Metastatic Liver Carcinoma in the Lung (tissue), 2 donors: ENCODE results near the genes NTN5, DHDH and SLC6A16.

GRCh38 chr19:48415622-48416153 lies 22.2 kb downstream of the GRIN2D start:
- PRO-cap, 2 experiments: no peak in any of the 2 experiments

DNA sequence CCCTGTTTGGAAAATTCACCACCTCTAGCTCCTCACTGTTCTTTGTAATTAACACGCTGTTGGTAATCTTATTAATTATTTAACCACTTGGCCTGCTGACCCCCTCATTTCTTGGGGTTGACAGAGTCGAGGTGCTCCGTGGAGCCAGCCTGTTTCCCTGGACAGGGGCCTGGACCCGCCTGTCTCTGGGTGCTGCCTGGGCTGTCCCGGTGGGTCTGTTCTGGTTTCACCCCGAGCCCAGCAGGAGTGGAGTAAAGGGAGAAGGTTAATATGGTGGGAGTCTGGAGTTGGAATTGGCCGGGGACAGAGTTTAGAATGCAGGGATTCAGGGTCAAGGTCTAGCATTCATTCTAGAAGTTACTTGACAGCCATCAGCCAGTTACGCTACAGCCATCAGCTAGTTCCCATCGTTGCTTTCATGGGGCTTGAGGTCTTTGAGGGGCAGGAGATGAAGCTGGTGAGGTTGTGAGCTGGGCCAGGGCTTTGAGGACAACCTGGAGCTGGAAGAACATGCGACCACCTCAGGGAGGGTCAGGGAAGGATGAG lies 10.2 kb downstream of the CYTH2 start:
- PRO-cap, 2 experiments: no peak in any of the 2 experiments

DNA sequence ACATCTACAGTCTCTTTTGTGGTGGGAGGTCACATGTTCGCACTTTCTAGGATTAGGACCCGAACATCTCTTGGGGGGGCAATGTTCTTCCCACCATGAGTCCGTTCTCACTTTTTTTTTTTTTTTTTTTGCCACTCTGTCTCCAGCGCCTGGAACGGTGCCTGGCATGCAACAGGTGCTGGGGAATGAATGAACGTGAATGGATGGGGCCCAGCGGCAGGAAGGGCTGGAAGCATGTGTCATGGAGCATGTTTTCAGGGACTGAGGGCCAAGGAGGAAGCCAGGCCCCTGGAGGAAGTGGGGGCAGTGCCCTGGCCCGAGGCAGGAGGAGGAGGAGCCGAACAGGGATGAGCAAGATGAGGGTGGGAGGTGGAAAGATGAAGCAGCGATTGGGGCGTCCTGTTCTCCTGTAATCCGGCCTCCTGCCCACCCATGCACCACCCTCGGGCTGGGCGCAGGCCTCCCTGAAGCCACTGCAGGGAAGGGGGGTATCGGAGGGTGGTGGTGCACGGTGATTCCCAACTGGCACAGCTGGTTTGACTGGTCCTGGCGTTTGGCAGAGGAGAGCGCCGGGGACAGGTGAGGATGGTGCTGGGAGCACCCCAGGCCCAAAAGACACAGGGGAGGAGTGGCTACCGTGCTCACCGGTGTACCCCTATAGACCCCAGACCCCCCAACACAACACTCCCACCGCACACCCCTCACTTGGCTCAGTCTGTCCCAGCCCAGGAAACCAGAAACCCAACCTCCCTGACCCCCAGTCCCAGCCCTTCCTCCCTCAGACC lies 8.7 kb upstream of the SULT2B1 start:
- PRO-cap, 2 experiments: no peak in any of the 2 experiments

DNA sequence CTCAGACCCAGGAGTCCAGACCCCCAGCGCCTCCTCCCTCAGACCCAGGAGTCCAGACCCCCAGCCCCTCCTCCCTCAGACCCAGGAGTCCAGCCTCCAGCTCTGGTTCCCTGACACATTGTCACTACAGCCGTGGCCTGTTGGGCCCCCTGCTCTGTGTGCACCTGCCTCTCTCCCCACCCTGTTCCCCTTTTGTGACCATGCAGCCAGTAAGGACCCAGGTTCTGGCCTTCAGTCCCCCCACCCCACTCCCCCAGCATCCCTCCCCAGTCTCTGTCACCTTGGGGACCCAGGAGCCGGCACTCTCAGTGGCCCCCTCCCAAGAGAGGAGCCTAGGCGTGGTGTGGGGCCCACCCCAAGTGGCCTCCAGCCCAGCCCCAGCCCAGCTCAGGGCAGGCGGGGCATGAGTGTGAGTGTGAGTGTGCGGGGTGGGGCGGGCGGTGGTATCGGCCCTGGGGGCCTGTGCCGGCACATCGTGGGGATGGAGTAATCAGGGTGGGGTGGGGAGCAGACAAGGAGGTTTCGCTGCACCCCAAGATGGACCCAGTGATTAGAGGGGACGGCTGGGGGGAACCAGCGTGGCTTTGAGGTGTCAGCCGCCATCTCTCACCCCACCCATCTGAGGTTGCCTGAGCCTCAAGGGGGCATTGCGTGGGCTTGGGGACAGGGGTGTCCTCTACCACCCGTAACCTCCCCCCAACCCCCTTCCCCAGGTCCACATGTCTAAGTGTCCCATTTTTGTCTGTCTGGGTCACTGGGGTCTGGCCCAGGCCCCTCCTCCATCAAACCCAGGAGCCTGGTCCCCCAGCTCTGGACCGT lies 7.1 kb upstream of the SULT2B1 start:
- PRO-cap, 2 experiments: no peak in any of the 2 experiments

- PRO-cap, 2 experiments: no peak in any of the 2 experiments
These were observed 2.2 kb downstream of the SPACA4 start for GRCh38 chr19:48608701-48609240.

DNA sequence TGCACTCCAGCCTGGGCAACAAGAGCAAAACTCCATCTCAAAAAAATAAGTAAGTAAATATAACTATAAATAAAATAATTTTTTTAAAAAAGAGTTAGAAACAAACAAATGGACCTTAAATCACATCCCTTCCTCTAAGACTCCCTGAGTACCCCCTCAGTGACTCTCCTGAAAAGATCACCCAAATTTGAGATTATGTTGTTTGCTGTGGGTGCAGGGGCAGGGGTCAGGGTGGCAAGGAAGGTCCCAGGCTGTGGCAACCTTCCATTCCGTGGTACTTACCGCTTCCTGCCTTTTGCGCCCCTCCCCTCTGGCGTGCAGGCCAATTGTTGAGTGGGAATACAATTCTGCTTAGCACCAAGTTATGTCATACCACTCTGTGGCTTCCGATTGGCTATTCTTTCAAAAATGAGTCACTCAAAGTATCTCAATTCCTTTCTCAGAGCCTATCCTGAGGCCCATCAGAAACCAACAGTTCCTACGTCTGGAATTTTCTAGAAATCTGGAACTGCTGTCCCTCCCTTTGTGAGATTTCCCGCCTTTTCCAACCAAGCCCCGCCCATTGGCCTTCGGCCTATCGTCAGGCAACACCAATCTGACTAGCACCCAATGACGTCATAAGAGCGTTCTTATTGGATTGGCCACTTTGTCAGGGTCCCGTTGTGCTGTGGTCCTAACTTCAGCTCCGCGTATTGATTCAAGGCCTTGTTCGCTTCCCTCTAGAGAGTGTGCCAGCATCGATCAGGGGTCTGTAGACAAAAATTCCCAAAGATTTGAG lies 12.0 kb downstream of the NTN5 start:
- PRO-cap, 2 experiments: peak in 1 of 2 experiments; most common minus-strand start position 280 of the sequence (in 1)

DNA sequence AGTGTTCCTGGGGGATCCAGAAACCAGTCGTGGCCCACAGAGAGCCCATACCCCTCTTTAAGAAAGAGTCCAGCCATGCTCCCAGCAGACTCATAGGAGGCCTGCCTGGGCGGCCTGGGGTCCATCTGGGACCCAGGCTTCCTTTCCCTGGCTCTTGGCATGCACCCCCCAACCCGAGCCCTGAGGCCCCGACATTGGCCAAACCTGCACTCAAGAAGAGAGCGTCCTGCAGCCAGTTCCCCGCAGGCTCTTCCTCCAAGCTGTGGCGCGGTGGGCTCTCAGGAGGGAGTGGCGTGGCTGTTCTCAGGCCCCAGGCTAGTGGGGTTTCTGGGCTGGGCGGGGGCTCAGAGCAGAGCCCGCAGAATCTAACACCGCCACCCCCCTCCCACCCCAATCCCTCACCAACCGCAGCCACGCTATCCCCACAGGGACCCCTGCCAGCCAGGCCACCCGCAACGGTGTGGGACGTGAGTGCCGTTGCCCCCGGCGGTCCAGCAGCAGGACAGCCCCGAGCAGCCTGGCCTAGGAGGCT lies at the start of gene NTN5:
Gene NTN5 (minus strand): TSS at position 290 of the 532 bp plus-strand sequence.
- PRO-cap, 2 experiments: no peak in any of the 2 experiments

GRCh38 chr19:48891484-48892455 lies 6.8 kb downstream of the TULP2 start:
- PRO-cap, 2 experiments: no peak in any of the 2 experiments

- PRO-cap, 2 experiments: no peak in any of the 2 experiments
These were observed 15.5 kb upstream of the DHDH start for GRCh38 chr19:48917820-48918650.

DNA sequence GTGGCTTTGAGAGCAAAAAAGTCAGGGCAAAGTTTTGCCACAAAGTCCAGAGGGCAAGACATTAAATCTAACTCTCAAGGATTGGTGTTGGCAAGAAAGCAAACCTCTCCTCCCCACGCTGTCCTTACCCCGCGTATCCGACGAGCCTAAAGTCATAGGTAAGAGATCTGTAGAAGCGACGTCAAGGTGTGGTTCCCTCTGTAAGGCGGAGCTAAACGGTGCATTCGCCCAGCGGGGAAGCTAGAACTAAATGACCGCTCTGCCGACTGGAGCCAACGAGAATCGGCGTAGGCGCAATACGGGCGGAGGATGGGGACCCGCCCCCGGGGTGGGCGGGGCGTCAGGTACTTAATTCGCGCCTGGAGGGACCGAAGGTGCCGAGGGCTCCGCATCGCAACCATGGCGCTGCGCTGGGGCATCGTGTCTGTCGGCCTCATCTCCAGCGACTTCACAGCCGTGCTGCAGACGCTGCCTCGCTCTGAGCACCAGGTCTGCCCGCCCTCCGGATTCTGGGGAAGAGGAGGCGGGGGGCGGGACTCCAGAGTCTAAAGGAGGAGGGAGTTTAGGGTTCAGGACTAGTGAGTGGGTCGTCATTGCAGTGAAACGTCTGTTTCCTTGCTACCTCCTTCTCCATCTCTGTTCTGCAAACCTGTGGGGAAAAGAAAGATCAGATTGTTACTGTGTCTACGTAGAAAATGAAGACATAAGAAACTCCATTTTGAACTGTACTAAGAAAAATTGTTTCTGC lies at the start of gene DHDH:
Gene DHDH (plus strand): TSS at position 377 of the 748 bp plus-strand sequence.
- PRO-cap, 2 experiments: peak in 2 of 2 experiments; most common plus-strand start position 377 of the sequence (in 2); most common minus-strand start position 142 of the sequence (in 1)

DNA sequence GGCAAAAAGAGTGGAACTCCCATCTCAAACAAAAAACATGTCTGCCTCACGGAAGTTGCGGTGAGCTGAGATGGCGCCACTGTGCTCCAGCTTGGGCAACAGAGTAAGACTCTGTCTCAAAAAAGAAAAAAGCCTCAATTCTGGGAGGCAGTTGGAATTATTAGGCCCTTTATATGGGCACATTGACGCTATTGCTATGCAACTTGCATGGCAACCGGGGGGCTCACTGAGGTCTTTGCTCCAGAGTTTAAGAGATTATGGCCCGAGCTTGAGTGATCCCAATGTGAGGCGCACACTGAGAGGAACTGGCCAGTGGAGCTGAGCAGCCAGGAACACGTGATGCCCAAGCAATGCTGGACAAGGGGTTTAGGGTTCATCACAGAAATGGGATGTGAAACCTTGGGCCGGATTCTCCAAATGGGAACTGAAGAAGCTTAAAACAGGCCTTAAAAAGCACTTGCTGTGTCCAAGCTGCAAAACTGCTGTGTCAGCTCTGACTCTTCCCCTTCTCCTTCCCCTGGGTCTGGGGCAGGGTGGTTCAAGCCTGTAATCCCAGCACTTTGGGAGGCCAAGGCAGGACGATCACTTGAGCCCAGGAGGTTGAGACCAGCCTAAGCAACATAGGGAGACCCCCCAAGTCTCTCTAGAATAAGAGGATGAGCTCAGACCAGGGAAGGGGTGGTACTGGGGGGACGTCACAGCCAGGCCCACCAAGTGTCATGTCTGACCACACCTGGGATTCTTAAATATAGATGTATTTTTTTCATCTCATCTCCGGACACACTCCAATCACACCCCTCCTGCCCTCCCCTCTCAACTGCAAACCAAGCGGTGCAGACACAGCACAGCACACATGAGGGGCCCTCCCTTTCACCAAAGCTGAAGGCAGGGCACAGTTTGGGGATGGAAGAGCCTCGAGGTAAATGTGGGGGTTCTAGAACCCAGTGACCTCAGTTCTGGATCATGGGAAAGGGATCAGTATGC lies 2.6 kb downstream of the FTL start:
- PRO-cap, 2 experiments: peak in 1 of 2 experiments; most common minus-strand start position 285 of the sequence (in 1)

DNA sequence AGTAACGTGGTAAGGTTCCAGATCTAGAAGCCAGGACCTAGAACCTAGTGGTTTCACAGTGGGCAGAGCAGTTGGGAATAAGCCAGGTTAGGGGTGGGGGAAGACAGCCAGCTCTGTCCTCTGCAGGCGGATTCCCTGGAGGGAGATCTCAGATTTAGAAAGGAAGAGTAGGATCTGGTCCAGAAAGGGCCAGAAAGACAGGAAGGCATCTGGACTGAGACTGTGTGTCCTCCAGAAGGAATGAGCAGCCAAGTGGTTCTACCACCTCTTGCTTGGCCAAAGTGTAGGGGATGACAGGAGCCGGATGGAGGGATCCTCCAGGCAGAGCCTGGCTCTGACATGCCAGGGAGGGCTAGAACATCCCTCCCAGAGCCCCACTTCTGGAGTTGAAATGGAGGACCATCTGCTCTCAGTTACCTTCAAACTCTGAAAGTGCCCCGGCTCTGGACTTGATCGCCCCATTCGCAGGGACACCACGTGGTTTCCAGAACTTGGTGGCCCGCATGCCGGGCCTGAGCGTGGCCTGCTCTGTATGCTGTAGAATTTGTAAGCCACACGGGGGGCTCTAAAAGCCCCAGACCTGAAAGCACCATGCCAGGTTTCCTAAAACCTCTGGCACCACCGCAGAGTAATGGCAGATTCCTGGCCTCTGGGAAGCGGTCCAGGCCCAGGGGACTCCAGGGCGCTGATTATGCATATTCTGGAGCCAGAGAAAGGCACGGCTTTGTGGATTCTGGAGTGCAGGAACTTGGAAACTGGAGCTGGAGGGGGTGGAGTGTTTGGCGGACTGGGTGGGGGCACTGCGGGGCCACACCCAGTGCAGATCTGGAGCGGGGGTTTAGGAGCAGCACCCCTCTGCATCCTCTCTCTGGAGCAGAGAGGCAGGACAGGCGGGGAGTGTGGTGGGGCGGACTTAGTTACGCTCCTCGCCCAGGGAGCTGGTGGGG lies 3.5 kb downstream of the FTL start:
- PRO-cap, 2 experiments: no peak in any of the 2 experiments

- PRO-cap, 2 experiments: no peak in any of the 2 experiments
These were observed 4.8 kb downstream of the FTL start for GRCh38 chr19:48969789-48970366.

DNA sequence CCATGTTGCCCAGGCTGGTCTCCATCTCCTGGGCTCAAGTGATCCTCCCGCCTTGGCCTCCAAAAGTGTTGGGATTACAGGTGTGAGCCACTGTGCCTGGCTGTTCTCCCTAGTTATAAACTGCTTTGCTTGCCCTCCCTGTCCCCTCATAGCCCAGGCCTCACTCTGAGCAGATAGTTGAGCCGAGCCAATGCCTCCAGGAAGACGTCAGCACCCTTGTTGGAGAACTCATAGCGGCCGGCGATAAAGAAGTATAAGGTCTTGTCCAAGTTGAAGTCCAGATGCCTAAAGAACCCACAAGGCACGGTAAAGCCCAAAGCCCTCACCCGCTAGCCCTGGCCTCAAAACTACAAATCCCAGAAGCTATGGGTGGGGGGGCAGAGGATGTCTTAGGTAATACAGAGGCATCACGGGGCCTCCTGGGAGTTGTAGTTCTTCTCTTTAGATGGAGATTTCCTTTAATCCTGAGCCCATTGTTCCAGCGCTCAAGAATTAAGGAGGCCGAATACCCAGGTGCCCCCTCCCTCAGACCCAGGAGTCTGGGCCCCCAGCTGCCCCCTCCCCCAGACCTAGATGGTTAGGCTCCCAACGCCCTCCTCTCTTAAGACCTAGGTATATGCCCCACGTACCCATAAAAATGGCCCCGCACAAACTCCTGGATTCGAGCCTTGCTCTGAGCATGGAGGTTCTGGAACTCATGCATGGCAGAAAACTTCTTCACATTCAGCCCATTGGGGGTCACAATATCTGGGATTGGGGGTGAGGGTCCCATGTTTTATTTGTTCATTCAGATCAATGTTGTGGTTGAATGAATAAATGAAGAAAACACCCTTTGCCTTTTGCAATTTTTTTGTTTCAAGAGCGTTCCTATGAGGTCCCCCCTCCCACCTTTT lies 10.8 kb downstream of the GYS1 start:
- PRO-cap, 2 experiments: no peak in any of the 2 experiments

- PRO-cap, 2 experiments: peak in 2 of 2 experiments; most common plus-strand start chr19:48992402 (in 2)
These were observed 976 bp downstream of the GYS1 start for GRCh38 chr19:48991961-48992704.

DNA sequence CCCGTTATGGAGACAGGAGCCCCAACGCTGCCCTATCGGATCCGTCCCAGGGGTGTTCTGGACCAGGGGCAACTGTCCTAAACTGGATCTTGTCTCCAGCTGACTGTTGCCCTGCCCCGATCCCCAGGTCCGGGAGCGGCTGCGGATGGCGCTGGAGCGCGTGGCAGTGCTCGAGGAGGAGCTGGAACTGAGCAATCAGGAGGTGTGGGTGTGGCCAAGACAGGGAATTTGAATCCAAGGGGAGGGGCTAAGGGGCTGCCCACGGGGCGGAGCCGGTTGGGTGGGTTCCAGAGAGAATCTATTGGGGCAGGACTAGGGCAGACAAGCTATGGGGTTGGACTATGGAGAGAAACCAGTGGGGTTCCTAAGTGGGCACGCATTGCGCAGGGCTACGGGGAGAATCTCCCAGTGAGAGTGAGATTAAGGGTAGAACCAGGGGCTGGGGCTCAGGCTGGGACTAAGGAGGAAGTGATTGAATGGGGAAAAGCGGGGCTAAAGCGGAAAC lies 10.0 kb downstream of the PPFIA3 start:
- PRO-cap, 2 experiments: no peak in any of the 2 experiments

DNA sequence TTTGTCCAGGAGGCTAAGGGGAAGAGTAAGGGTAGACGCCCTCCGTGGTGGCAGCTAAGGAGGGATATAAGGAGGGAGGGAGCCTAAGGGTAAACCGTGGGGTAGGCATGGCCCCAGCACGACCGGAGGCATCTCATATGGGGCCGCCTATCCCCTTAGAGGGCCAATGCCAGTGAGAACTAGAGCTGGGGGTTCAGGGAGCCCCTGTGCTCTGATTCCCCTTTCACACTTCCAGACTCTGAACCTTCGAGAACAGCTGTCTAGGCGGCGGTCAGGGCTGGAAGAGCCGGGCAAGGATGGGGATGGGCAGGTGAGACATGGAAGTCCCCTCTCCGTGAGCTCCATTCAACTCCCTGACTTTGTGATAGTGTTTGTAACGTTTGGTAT lies 10.4 kb downstream of the PPFIA3 start:
- PRO-cap, 2 experiments: no peak in any of the 2 experiments

DNA sequence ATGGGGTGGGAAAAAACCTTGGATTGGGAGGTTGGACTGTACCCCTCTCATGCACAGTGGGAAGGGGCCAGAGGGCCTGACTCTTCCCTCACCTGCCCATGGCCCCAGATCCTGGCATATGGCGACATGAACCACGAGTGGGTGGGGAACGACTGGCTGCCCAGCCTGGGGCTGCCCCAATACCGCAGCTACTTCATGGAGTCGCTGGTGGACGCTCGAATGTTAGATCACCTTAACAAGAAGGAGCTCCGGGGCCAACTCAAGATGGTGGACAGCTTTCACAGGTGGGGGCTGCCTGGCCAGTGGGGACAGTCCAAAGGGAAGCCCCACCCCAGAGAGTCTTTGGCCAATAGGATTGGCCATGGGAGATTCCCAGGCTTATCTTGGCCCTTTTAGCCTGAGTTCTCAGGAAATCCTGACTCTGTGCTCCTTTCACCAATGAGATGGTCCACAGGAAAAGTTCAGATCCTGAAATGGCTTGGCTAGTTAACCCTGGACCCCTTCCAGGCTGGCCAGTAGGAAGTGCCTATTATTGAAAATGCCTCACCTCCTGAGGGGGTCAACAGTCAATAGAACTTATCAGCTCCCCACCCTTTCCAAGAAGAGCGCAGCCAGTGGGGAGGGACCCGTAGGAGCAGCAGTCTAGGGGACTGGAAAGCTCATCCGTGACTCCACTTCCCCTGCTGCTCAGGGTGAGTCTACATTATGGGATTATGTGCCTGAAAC lies 7.1 kb downstream of the HRC start:
- PRO-cap, 2 experiments: no peak in any of the 2 experiments

- PRO-cap, 2 experiments: no peak in any of the 2 experiments
These were observed at the start of gene SLC6A16 for GRCh38 chr19:49325090-49325532. Gene SLC6A16, minus strand, starts transcription at chr19:49325191.

GRCh38 chr19:49331469-49332573 lies 3.4 kb upstream of the CD37 start:
- PRO-cap, 2 experiments: no peak in any of the 2 experiments